H4 (cell line): ENCODE results near the genes C1QTNF7 and SLIT2.

GRCh38 chr4:13920768-13921409, 293.4 kb upstream of the BOD1L1 start:
- RAMPAGE, long total RNA: no peak

- RAMPAGE, long total RNA: no peak
Measured at GRCh38 chr4:15059814-15060783, 57.8 kb downstream of the CPEB2 start.

- RAMPAGE, long total RNA: no peak
Measured at GRCh38 chr4:15065937-15067071, 64.0 kb downstream of the CPEB2 start.

DNA sequence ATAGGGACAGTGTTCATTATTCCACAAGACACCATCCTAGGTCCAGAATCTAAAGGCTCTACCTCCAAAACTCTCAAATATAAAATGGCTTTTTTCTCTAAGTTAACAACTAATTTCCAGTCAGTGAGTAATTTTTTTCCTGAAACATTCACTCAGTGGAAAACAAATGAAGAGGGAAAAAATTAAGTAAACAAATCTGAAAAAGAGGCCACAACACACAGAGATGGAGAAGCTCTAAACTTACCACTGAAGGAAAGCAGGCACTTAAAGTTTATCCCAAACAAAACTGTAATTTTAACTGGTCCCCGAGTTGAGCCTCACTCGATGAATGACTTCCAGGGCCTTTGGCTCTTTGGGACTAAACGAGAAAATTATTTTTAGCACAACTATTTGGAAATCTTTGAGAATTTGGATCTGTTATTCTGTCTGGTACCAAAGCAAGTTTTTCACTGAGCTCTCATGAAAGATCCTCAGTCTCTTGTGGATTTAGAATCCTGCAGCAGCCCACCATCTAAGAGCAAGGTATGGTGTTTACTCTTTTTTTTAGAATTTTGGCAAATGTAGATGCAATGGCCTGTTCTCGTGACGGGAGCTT, at the start of gene C1QTNF7:
TSS of gene C1QTNF7 (plus strand) at position 449 of the 595 bp plus-strand sequence.
- RAMPAGE, long total RNA: no peak

GRCh38 chr4:15479134-15480437, 9.9 kb downstream of the CC2D2A start:
- RAMPAGE, long total RNA: start-site peak on the plus strand at chr4:15479210-15479283, 12 reads

DNA sequence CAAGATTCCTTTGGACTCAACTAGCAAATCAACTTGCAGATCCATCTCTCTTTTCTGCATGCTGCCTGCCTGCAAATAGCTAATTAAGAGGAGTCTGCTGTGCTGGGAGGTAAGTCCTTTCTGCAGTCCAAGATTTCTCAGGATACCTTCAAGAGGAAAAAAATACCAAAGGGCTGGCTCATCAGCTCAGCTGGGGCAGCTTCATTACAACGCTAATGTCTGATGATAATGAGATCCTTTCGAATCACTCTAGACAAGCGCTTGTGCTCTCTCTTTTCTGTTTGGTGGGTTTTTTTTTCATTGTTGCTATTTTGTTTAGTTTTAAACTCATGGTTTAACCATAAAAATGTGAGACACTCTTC, 50.9 kb downstream of the PROM1 start:
- RAMPAGE, long total RNA: no peak

DNA sequence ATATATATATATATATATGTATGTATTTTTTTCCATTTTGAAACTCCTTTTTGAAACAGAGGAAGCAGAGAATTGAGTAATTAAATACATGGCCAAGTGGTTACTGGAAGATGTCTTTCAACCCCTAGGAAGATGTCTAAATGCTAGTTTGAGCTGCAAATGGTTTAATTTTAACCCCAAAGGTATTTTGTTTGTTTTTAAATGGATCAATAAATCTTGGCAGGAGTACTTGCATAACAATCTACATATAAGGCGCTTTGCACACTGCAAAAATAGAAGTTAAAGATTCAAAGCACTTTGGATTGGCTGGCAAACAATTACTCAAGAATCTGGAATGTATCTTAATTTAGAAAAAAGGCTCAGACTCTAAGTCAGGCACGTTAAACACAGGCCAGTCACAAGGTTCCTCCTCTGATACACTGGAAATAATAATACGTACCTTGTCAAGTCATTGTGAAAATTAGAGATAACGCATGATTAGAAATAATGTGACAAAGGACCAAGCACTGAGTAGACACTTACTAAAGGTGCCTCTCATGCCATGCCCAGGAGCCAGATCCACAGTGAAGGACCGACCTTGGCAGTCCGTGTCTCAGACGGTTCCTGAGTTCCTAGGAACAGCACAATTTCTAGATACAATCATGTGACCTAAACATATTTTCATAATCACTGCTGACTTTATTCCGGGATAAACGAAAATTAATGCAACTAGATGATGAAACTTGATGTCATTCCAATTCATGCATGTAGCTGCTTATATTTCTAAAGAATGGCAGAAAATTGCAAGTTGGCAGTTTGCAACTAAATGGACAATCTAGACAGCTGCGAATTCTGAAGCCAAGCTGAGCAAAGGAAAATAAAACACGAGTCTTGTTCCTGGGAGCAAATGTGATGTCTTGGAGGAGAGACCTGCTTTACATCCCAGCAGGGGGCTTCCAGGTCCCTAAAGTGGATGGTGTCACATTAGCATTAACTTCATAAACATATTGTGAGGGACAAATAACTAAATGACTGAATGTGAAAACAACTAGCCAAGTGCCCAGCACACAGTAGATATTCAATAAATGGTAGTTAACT, 49.6 kb downstream of the PROM1 start:
- RAMPAGE, long total RNA: no peak

DNA sequence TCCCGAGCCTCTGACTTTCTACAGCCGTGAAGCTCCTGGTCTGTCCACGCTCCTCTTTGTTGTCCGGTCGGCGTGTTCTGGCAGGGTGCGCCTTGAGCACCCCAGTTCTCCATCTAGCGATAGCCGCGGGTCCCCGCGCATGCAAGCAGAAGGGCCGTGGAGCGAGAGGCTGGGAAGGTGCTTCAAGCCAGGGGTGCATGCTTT, 1.1 kb downstream of the PROM1 start:
- RAMPAGE, long total RNA: no peak

DNA sequence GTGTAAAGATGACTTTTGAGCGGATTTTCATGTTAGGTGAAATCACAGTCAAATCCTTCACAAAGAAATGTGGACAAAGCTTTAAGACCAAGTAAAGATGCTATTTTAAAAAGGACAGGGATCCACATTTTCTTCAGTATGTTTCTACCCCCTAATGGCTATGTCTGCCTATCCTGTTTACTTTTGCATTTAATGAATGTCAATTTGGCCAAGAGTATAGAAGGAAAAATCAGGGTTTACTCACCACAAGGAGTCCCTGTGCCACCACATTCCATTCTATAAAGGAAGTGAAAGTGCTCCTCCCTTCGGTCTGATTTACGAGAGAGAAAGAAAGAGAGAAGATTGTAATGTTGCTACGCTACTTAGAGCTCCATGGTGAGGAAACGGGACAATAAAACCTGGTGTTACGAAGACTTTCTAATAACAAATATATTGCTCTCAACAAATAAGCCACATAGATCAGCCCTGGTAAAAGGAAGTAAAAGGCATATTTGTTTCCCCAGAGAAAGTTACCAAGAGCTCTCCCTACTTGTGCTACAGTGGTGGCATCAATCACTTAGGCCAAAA, 29.8 kb downstream of the TAPT1 start:
- RAMPAGE, long total RNA: no peak

GRCh38 chr4:16627950-16628565, 270.4 kb downstream of the LDB2 start:
- RAMPAGE, long total RNA: no peak

GRCh38 chr4:16835636-16836251, 62.7 kb downstream of the LDB2 start:
- RAMPAGE, long total RNA: no peak

- RAMPAGE, long total RNA: no peak
Measured at GRCh38 chr4:17515281-17515769, 360 bp downstream of the CLRN2 start.

DNA sequence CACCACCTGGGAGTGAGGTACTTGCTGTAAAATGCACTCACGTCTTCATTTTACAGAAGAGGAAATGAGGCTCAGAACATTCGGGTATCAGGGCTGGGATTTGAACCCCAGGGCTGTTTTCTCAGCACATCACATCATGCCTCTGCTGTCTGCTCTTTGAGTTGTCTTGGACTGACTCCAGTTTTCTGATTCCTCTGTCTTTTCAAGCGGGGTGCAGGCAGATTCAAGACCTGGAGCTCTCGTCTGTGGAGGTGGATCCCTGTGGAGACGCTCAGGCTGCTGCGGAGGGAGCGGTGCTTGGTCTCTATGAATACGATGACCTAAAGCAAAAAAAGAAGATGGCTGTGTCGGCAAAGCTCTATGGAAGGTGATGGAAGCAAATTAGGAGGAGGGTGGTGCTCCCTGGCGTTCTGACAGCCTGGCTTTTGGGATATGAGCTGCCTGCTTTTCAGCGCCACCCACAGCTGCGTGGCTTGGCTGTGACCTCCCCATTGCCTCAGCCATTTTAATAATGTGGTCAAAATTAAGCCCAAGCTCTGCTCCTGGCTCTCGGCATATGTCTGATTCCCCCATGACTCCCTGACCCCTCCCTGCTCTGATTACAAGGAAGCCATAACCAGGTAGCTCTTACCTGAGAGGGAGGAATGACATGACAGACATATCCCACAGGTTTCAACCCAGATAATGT, 6.4 kb downstream of the LAP3 start:
- RAMPAGE, long total RNA: no peak

DNA sequence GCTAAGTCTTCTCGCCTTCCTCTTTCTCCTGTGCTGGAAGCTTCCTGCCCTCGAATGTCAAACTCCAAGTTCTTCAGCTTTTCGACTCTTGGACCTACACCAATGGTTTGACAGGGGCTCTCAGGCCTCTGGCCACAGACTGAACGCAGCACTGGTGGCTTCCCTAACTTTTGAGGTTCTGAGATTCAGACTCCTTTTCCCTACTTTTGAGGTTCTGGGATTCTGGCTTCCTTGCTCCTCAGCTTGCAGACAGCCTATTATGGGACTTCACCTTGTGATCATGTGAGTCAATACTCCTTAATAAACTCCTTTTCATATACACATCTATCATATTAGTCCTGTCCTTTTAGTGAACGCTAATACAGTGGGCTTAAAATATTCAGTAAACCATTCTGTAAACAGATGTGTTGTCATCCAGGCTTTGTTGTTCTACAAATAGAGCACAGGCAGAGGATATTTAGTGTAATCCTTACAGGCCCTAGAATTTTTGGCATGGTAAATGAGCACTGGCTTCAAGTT, 95.1 kb downstream of the LCORL start:
- RAMPAGE, long total RNA: no peak

DNA sequence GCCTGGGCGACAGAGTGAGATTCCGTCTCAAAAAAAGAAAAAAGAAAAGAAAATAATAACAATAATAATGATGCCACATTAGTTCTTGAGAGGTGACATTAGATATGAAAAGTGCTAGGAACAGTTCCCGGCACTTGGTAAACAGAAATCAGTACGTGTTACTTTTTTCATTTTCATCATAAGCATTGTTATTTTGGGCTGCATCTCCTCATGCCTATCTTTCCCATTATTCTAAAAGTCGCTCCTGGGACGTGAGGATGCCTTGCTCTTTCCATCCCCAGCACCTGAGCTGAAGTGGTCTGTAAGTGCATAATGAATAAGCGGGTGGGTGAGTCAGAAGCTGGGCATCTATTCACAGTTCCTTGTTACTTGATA, 475.9 kb upstream of the SLIT2 start:
- RAMPAGE, long total RNA: no peak

DNA sequence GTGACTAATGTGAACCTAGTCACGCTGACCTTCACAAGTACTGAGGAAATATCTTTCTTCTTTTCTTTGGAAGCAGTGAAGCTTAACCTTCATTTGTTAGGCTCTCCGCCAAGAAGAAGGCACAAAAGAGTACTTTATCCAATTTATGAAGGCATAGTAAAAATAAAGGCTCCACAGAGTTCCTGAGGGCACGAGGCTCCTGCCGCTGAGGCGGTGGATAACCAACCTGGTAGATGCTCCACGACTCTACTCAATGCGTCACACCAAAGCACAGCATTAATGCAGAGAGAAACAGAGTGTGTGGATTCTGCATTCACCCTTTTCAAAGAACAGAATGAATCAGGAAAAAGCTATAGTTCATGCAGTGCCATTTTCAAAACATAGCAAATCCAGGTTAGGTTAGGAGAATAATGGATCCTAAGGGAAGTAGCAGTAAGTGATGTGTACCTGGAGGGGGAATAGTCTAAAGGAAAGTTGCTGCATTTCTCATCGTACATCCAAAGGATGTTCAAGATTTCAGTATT, 475.5 kb upstream of the SLIT2 start:
- RAMPAGE, long total RNA: no peak

DNA sequence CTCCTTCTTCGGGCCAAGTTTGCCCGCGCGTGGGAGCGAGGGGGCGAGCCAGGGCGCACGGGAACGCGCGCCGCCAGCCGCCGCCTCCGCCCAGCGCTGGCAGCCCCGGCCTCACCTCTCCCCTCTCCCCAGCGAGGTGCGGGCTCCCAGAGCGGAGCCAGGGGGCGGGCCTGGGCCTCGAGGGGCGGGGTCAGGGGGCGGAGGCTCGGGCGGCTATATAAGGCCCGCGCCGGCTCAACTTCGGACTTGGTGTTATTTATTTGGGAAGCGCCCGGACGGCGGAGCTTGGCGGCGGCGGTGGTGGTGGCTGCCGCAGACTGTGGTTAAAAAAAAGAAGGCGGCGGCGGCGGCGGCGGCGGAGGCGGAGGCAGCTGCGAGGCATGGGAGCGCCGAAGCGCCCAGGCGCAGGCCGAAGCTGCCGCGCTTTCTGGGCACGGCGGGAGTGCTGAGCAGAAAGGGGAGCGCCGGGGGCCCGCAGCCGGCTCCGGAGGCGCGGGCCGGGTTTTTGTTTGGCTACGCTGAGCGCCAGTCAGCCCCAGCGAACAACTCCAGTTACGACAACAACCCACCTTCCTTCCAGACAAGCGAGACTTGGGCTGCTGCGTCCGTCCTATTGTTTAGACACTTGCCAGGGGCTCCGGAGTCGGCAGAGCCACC, at the start of gene SLIT2:
TSS of gene SLIT2 (plus strand) at position 245 of the 657 bp plus-strand sequence.
- RAMPAGE, long total RNA: no peak

DNA sequence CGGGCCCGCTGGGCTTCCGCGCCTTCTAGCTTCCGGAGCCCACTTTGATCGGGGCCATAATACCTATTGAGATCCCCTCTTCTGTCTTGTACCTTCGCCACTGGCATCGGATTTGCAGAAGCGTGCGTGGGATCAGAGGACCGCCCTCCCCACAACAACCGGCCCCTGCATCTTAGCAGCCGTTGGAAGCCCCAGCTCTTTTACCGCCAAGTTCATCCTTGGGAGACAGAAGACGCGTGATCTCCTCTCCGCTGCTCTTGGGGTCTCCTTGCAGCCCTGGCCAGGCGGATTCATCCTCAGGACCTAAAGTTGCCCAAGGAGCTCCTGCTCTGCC, 1.5 kb downstream of the SLIT2 start:
- RAMPAGE, long total RNA: no peak

DNA sequence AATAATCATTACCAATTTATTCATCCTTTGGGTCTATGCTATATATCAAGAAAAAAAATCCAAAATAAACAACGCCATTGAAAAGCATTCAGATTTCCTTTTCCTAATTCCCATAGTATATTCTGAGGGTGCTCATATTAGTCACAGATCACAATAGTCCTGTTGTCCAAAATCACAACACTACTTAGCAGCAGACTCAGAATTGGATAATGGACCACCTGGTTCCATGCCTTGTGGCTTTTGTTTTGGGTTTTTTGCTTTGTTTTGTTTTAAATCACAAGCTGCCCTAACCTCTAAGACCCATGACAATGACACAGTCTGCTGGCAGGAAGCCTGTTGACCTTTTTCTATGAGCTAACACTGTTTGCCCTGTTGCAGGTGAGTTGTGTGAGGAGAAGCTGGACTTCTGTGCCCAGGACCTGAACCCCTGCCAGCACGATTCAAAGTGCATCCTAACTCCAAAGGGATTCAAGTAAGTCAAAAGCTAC, 110.9 kb upstream of the PACRGL start:
- RAMPAGE, long total RNA: no peak

- RAMPAGE, long total RNA: no peak
Measured at GRCh38 chr4:20625493-20625853, 74.8 kb upstream of the PACRGL start.